ENCODE measurements around a stretch of chr10.

GRCh38 chr10:6113712-6114271 lies 25.0 kb downstream of the RBM17 start:
- RAMPAGE, long total RNA = no peak
- RRBS = no CpG with 5 or more reads among the region's 3 CpGs
PRO-cap:
- standard = no peak
- CoPRO, capped RNA only, 2 experiments = no peak in any of the 2 experiments
- CoPRO, capped and uncapped RNA, 2 experiments = no peak in any of the 2 experiments
- CoPRO, uncapped RNA only, 2 experiments = no peak in any of the 2 experiments
CAGE:
- cytosol, long polyA plus RNA = no peak
- long polyA plus RNA = no peak
- nucleolus, long total RNA = no peak
- nucleus, long polyA plus RNA = no peak

DNA sequence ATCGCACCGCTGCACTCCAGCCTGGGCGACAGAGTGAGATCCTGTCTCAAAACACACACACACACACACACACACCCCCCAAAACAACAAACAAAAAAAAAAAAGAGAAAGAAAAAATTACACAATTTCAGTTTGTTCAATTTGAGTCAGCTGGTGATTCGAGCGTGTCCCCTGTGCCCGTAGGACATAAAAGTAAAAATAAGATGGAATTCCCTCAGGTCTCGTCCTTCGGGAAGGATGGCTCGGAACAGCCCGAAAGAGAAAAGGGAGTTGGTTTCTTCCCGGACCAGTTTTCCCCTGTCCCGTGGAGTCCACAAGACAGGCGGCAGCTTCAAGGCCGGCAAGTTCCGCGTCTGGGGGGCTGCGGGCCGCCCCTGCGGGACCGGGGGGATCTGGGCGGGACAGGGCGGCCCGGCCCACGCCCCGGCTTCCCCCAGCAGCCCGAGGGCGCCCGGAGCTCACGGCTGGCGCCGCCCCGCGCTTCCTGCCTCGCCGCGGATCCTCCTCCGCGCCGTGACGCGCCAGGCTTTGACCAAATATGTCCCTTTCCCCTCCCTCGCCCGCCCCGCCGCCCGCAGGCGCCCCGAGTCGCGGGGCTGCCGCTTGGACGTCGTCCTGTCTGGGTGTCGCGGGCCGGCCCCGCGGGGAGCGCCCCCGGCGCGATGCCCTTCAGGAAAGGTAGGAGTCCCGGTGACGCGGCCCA lies 55.7 kb downstream of the RBM17 start:
- RAMPAGE, long total RNA = start-site peak on the plus strand centred at position 600 of the sequence, 34 bp wide, 171 and 41 reads in 2 replicates
- RRBS = 4% methylated on average over 13 of the region's 65 CpGs
PRO-cap:
- standard = bidirectional peak, plus-strand start at position 314 of the sequence, minus-strand start at position 307 of the sequence; bidirectional peak, plus-strand start at position 586 of the sequence, minus-strand start at position 355 of the sequence
- CoPRO, capped RNA only, 2 experiments = peak in 2 of 2 experiments; most common plus-strand start position 575 of the sequence (in 2); most common minus-strand start position 460 of the sequence (in 2)
- CoPRO, capped and uncapped RNA, 2 experiments = peak in 2 of 2 experiments; most common plus-strand start position 586 of the sequence (in 2); most common minus-strand start position 443 of the sequence (in 1)
- CoPRO, uncapped RNA only, 2 experiments = peak in 1 of 2 experiments; most common plus-strand start position 620 of the sequence (in 1); most common minus-strand start position 441 of the sequence (in 1)
CAGE:
- cytosol, long polyA plus RNA = no peak
- long polyA plus RNA = no peak
- nucleolus, long total RNA = no peak
- nucleus, long polyA plus RNA = no peak

DNA sequence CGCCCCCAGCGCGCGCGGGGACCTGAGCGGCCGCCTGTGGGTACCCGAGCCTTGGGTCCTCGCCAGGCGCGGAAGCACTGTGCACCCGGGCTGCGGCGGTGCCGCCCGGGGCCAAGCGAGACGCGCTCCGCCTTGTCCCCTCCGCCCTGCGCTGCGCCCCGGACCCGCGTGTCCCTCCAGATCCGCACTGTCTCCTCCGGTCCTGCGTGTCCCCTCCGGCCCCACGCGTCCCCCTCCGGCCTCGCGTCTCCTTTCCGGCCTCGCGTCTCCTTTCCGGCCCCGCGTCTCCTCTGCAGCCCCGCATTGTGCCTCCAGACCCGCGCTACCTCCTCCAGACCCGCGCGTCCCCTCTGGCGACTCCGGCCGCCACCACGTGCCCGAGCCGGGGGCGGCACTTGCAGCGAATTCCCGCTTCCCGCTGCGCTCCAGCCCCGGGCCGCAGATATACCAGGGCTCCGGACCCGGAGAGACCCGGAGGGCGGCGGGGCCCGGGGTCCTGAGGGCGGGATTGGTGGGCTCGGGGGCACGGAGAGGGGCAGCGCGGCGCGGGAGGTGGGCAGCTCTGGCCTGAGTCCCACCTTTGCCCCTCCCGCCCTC lies 56.3 kb downstream of the RBM17 start:
- RAMPAGE, long total RNA = no peak
- RRBS = 2% methylated on average over 21 of the region's 74 CpGs
PRO-cap:
- standard = unidirectional peak, minus-strand start at position 370 of the sequence
- CoPRO, capped RNA only, 2 experiments = no peak in any of the 2 experiments
- CoPRO, capped and uncapped RNA, 2 experiments = no peak in any of the 2 experiments
- CoPRO, uncapped RNA only, 2 experiments = no peak in any of the 2 experiments
CAGE:
- cytosol, long polyA plus RNA = no peak
- long polyA plus RNA = no peak
- nucleolus, long total RNA = no peak
- nucleus, long polyA plus RNA = no peak

GRCh38 chr10:6150814-6152145 lies 51.5 kb upstream of the PFKFB3 start:
- RAMPAGE, long total RNA = no peak
- RRBS = no CpG with 5 or more reads among the region's 31 CpGs
PRO-cap:
- standard = no peak
- CoPRO, capped RNA only, 2 experiments = no peak in any of the 2 experiments
- CoPRO, capped and uncapped RNA, 2 experiments = no peak in any of the 2 experiments
- CoPRO, uncapped RNA only, 2 experiments = no peak in any of the 2 experiments
CAGE:
- cytosol, long polyA plus RNA = no peak
- long polyA plus RNA = no peak
- nucleolus, long total RNA = no peak
- nucleus, long polyA plus RNA = no peak

DNA sequence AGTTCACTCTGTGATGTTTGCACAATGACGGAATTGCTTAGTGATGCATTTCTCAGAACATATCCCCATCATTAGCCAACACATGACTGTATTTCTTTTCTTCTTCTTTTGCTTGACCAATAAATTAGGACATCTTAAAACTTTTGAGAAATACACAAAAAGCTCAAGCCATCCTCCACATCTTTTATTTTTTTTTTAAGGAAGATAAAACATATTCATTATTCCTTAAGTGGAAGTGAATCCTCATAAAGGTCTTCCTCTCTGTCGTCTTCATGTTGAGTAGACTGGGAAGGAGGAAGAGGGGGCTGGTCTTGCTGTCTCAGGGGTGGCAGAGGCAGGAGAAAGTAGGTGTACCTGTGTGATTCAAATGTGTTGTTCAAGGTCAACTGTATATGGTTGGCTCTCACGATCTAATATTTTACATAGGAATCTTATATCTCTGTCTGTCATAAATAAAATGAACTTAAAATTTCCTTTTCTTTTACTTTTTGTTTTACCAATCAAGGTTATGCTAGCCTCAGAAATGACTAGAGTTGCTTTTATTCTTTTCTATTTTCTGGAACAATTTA lies 5.2 kb upstream of the PFKFB3 start:
- RAMPAGE, long total RNA = no peak
- RRBS = no CpG with 5 or more reads among the region's 3 CpGs
PRO-cap:
- standard = no peak
- CoPRO, capped RNA only, 2 experiments = no peak in any of the 2 experiments
- CoPRO, capped and uncapped RNA, 2 experiments = no peak in any of the 2 experiments
- CoPRO, uncapped RNA only, 2 experiments = no peak in any of the 2 experiments
CAGE:
- cytosol, long polyA plus RNA = no peak
- long polyA plus RNA = no peak
- nucleolus, long total RNA = no peak
- nucleus, long polyA plus RNA = no peak

- RAMPAGE, long total RNA = no peak
- RRBS = no CpG with 5 or more reads among the region's 13 CpGs
PRO-cap:
- standard = no peak
- CoPRO, capped RNA only, 2 experiments = no peak in any of the 2 experiments
- CoPRO, capped and uncapped RNA, 2 experiments = no peak in any of the 2 experiments
- CoPRO, uncapped RNA only, 2 experiments = no peak in any of the 2 experiments
CAGE:
- cytosol, long polyA plus RNA = no peak
- long polyA plus RNA = no peak
- nucleolus, long total RNA = no peak
- nucleus, long polyA plus RNA = no peak
Measured at GRCh38 chr10:6232527-6232917, 29.8 kb downstream of the PFKFB3 start.

GRCh38 chr10:6257440-6257978 lies 54.8 kb downstream of the PFKFB3 start:
- RAMPAGE, long total RNA = no peak
- RRBS = no CpG with 5 or more reads among the region's 5 CpGs
PRO-cap:
- standard = no peak
- CoPRO, capped RNA only, 2 experiments = no peak in any of the 2 experiments
- CoPRO, capped and uncapped RNA, 2 experiments = no peak in any of the 2 experiments
- CoPRO, uncapped RNA only, 2 experiments = no peak in any of the 2 experiments
CAGE:
- cytosol, long polyA plus RNA = no peak
- long polyA plus RNA = no peak
- nucleolus, long total RNA = no peak
- nucleus, long polyA plus RNA = no peak

DNA sequence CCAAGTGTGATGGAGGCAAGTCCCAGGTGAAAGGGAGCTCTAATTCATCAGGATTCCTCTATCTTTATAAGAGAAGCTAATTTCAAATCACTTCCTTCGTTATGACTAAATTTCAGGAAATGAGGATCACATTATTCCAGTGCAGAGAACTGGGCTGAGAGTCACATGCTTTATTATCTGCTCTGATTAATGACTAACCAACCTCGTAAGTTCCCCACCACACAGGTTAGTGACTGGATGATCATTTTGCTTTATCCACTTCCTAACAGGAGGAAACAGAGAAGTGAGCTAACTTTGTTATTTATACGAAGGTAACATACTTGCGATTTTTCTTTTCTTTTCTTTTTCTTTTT lies 99.0 kb downstream of the PFKFB3 start:
- RAMPAGE, long total RNA = no peak
- RRBS = no CpG with 5 or more reads among the region's 4 CpGs
PRO-cap:
- standard = no peak
- CoPRO, capped RNA only, 2 experiments = no peak in any of the 2 experiments
- CoPRO, capped and uncapped RNA, 2 experiments = no peak in any of the 2 experiments
- CoPRO, uncapped RNA only, 2 experiments = no peak in any of the 2 experiments
CAGE:
- cytosol, long polyA plus RNA = no peak
- long polyA plus RNA = no peak
- nucleolus, long total RNA = no peak
- nucleus, long polyA plus RNA = no peak

DNA sequence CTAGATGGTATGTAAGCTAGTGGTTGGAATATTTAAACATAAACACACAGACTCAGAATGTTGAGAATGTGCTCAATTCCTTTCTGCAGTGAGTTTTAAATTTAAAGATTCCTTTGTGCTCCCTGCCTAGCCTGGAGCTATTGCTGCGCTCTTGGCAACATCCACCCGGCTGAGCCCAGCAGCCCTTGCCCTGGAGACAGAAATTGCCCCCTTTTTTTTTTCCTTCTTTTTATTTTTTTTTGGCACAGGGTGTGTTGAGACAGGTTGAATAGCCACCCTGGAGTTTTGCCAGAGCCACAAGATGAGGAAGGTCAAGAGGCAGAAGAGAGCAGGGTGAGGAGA lies 180.8 kb downstream of the PRKCQ start:
- RAMPAGE, long total RNA = no peak
- RRBS = no CpG with 5 or more reads among the region's 2 CpGs
PRO-cap:
- standard = no peak
- CoPRO, capped RNA only, 2 experiments = no peak in any of the 2 experiments
- CoPRO, capped and uncapped RNA, 2 experiments = no peak in any of the 2 experiments
- CoPRO, uncapped RNA only, 2 experiments = no peak in any of the 2 experiments
CAGE:
- cytosol, long polyA plus RNA = no peak
- long polyA plus RNA = no peak
- nucleolus, long total RNA = no peak
- nucleus, long polyA plus RNA = no peak

- RAMPAGE, long total RNA = no peak
- RRBS = no CpG with 5 or more reads among the region's 25 CpGs
PRO-cap:
- standard = no peak
- CoPRO, capped RNA only, 2 experiments = no peak in any of the 2 experiments
- CoPRO, capped and uncapped RNA, 2 experiments = no peak in any of the 2 experiments
- CoPRO, uncapped RNA only, 2 experiments = no peak in any of the 2 experiments
CAGE:
- cytosol, long polyA plus RNA = no peak
- long polyA plus RNA = no peak
- nucleolus, long total RNA = no peak
- nucleus, long polyA plus RNA = no peak
Measured at GRCh38 chr10:6401034-6402175, 178.7 kb downstream of the PRKCQ start.

DNA sequence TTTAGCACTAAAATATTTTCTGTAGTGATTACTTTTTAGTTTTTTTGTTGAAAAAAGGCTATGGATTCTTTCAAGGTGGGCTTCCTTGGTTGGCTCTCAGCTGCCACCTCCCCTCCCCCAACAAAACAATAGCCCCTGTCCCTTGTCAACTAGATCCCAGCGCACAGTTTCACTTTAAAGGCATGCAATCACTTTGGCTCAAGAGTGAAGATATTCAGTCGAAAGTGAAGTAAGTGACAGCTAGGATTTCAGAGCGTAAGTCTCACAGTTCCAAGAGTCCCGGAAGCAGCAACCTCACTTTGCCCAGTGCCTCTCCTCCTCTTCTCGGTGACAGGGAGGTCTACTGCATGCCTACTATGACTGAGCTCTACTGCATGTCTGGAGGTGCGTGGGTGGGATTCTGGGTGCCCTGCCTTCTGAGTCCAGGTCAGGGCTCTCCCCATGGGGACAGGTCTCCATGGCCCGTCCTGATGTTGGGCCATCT lies 17.1 kb downstream of the PRKCQ start:
- RAMPAGE, long total RNA = no peak
- RRBS = no CpG with 5 or more reads among the region's 7 CpGs
PRO-cap:
- standard = no peak
- CoPRO, capped RNA only, 2 experiments = no peak in any of the 2 experiments
- CoPRO, capped and uncapped RNA, 2 experiments = no peak in any of the 2 experiments
- CoPRO, uncapped RNA only, 2 experiments = no peak in any of the 2 experiments
CAGE:
- cytosol, long polyA plus RNA = no peak
- long polyA plus RNA = no peak
- nucleolus, long total RNA = no peak
- nucleus, long polyA plus RNA = no peak

DNA sequence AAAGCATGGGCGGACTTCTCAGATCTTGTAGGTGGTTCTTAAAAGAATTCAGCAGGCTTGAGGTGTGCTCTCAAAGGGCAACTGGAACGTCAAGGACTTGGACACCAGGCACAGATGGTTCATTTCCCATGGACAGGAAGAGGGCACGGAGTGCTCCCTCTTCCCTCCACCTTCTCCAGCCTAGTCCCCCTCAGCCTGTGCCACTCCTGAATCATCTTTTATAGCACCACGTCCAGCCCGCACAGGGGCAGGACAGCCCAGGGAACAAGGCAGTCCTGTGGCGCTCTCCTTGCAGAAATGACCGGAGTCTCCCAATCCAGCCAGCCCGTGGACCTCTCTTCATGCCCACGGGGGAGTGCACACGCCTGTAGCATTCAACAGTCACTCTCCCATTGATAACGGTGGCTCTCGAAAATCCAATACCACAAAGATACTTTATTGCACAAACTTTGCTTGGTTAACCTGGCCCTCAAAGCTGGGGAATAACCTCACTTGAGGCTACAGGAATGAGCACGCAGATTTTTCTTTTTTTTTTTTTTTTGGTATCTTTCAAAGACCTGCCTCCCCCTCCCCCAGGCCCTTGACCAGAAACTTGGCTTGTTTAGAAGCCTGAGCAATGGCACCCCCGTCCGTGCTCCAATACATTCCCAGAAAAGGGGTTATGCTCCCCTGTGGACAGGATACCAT lies 808 bp downstream of the PRKCQ start:
- RAMPAGE, long total RNA = no peak
- RRBS = no CpG with 5 or more reads among the region's 15 CpGs
PRO-cap:
- standard = no peak
- CoPRO, capped RNA only, 2 experiments = no peak in any of the 2 experiments
- CoPRO, capped and uncapped RNA, 2 experiments = no peak in any of the 2 experiments
- CoPRO, uncapped RNA only, 2 experiments = no peak in any of the 2 experiments
CAGE:
- cytosol, long polyA plus RNA = no peak
- long polyA plus RNA = no peak
- nucleolus, long total RNA = no peak
- nucleus, long polyA plus RNA = no peak

- RAMPAGE, long total RNA = no peak
- RRBS = no CpG with 5 or more reads among the region's 7 CpGs
PRO-cap:
- standard = no peak
- CoPRO, capped RNA only, 2 experiments = no peak in any of the 2 experiments
- CoPRO, capped and uncapped RNA, 2 experiments = no peak in any of the 2 experiments
- CoPRO, uncapped RNA only, 2 experiments = no peak in any of the 2 experiments
CAGE:
- cytosol, long polyA plus RNA = no peak
- long polyA plus RNA = no peak
- nucleolus, long total RNA = no peak
- nucleus, long polyA plus RNA = no peak
Measured at GRCh38 chr10:6586334-6587005, 6.4 kb upstream of the PRKCQ start.

GRCh38 chr10:6607124-6607588 lies 27.1 kb upstream of the PRKCQ start:
- RAMPAGE, long total RNA = no peak
- RRBS = no CpG with 5 or more reads among the region's 4 CpGs
PRO-cap:
- standard = no peak
- CoPRO, capped RNA only, 2 experiments = no peak in any of the 2 experiments
- CoPRO, capped and uncapped RNA, 2 experiments = no peak in any of the 2 experiments
- CoPRO, uncapped RNA only, 2 experiments = no peak in any of the 2 experiments
CAGE:
- cytosol, long polyA plus RNA = no peak
- long polyA plus RNA = no peak
- nucleolus, long total RNA = no peak
- nucleus, long polyA plus RNA = no peak

GRCh38 chr10:6722149-6722729 lies 142.2 kb upstream of the PRKCQ start:
- RAMPAGE, long total RNA = no peak
- RRBS = no CpG with 5 or more reads among the region's 7 CpGs
PRO-cap:
- standard = no peak
- CoPRO, capped RNA only, 2 experiments = no peak in any of the 2 experiments
- CoPRO, capped and uncapped RNA, 2 experiments = no peak in any of the 2 experiments
- CoPRO, uncapped RNA only, 2 experiments = no peak in any of the 2 experiments
CAGE:
- cytosol, long polyA plus RNA = no peak
- long polyA plus RNA = no peak
- nucleolus, long total RNA = no peak
- nucleus, long polyA plus RNA = no peak

DNA sequence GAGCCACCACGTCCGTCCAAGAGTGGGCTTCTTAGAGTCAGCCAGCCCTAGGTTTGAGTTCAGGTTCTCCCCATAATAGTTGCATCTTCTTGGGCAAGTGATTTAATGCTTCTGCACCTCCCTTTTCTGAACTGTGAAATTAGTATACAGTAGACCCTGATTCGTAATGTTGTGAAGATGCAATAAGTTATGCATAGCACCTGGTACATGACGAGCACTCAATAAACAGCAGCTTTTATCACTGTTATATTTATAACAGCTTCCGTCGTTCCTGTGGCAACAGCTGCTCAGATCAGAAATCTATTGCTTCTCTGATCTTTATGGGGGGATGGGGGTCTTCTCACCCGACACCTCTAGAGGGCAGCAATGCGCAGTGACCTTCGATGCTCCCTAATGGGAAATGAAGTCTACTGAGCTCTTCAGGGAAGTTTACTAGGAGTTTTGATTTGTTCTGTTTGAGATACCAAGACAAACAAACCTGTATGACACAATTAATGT lies 289.7 kb downstream of the SFMBT2 start:
- RAMPAGE, long total RNA = no peak
- RRBS = no CpG with 5 or more reads among the region's 9 CpGs
PRO-cap:
- standard = no peak
- CoPRO, capped RNA only, 2 experiments = no peak in any of the 2 experiments
- CoPRO, capped and uncapped RNA, 2 experiments = no peak in any of the 2 experiments
- CoPRO, uncapped RNA only, 2 experiments = no peak in any of the 2 experiments
CAGE:
- cytosol, long polyA plus RNA = no peak
- long polyA plus RNA = no peak
- nucleolus, long total RNA = no peak
- nucleus, long polyA plus RNA = no peak

DNA sequence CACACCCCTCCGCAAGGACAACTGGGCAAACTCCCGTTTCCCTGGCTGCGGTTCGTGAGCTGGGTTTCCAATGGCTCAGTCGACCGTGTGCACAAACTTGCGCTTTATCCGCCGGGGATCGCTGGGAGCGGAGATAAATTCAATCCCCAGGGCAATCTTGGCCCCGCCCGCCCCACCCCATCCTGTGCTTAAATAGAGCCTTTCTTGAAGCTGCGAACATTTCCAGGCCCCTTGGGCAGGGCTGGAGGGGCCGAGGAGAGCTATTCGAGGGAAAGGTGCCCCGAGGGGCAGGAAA lies 494 bp upstream of the SFMBT2 start:
- RAMPAGE, long total RNA = no peak
- RRBS = no CpG with 5 or more reads among the region's 17 CpGs
PRO-cap:
- standard = no peak
- CoPRO, capped RNA only, 2 experiments = no peak in any of the 2 experiments
- CoPRO, capped and uncapped RNA, 2 experiments = no peak in any of the 2 experiments
- CoPRO, uncapped RNA only, 2 experiments = no peak in any of the 2 experiments
CAGE:
- cytosol, long polyA plus RNA = no peak
- long polyA plus RNA = no peak
- nucleolus, long total RNA = no peak
- nucleus, long polyA plus RNA = no peak

DNA sequence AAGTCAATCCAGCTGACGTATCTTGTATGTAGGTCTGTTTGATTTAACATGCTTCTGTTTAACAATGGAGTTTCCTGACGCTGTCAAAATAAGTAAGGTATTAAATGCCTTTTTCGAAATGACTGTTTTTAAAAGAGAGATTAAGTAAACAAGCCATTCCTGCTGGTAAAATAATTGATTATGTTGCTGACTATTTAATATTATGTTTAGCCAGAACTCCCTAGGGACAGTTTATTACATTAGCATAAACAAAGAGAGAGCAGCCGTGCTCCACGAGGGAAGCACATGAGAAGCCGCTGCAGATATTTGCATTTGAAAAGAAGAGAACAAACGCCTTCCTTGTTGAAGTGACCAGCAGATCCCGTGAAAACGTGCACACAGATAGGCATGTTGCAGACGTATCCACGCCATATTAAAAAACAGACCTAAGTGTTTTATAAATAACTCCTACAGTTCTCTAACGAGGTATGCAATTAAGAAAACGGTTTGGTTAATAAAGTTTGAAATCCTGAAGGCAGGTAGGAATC lies 22.5 kb upstream of the SFMBT2 start:
- RAMPAGE, long total RNA = no peak
- RRBS = no CpG with 5 or more reads among the region's 13 CpGs
PRO-cap:
- standard = no peak
- CoPRO, capped RNA only, 2 experiments = no peak in any of the 2 experiments
- CoPRO, capped and uncapped RNA, 2 experiments = no peak in any of the 2 experiments
- CoPRO, uncapped RNA only, 2 experiments = no peak in any of the 2 experiments
CAGE:
- cytosol, long polyA plus RNA = no peak
- long polyA plus RNA = no peak
- nucleolus, long total RNA = no peak
- nucleus, long polyA plus RNA = no peak

All from K562 (cell line).